M059J (cell line): ENCODE measurements around a stretch of chr3.

GRCh38 chr3:188179200-188180223 is 25.6 kb downstream of the LPP start:
- RAMPAGE, long total RNA: no peak

DNA sequence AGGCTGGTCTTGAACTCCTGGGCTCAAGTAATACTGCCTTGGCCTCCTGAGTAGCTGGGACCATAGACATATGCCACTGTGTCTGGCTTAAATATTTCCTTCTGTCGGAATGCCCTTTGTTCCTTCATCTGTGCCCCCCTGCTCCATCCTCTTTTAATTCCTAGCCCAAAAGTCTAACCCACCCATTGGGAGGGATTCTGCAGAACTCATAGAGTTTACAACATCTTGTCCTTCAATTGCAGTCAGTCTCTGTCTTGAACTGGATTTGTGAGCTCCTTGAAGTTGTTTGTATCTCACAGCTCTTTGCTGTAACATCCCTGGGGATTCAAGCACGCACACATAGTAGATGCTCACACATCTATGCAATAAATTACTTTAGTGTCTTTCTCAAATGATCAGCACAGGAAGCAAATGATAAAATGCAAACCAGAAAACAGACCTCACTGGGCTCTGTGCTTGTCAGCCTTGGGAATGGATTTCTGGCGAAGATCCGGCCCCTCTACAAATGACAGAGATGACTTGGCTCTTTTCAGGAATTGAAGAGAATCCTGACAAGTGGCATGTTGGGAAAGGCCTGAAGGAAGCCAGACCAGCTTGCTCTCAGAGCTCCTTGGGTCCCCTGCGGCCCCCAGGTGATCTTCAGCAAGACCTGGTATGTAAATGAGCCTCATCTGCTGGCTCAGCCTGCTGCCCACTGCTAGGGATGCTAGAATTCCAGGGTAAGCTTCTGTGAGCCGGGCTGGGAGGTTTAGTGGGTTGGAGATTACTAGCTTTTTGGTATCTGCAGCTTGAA is 53.9 kb downstream of the LPP start:
- RAMPAGE, long total RNA: no peak

DNA sequence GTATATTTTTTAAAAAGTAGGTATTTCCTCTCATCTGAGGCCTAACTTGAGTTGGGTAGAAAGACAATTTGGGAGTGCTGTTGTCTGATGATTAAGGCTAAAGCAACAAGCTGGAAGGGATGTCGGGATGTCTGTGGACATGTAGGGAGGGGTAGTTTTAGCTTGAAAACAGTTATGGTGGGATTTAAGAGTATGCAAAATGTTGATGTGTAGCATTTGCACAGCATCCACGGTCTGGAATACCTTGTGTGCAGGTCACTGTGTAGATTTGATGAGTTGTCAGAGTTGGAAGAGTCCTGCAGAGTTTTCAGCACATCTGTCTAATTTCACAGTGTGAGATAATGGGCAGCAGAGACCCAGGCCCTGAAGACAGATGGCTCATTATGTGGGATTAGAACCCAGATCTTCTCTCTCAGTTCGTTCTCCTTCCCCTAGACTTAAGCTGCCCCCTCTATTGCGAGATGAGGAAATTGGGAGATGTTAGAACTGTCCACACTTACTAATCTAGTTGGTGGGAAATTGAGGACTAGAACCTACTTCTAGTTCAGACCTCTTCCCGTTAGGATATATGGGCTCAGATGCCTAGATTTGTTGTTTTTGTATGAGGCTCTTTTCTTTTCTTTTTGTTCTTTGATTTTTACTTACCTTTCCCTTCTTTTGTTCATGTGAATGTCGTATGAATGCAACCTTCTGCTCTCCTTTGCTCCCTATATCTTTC is 59.2 kb downstream of the LPP start:
- RAMPAGE, long total RNA: no peak

DNA sequence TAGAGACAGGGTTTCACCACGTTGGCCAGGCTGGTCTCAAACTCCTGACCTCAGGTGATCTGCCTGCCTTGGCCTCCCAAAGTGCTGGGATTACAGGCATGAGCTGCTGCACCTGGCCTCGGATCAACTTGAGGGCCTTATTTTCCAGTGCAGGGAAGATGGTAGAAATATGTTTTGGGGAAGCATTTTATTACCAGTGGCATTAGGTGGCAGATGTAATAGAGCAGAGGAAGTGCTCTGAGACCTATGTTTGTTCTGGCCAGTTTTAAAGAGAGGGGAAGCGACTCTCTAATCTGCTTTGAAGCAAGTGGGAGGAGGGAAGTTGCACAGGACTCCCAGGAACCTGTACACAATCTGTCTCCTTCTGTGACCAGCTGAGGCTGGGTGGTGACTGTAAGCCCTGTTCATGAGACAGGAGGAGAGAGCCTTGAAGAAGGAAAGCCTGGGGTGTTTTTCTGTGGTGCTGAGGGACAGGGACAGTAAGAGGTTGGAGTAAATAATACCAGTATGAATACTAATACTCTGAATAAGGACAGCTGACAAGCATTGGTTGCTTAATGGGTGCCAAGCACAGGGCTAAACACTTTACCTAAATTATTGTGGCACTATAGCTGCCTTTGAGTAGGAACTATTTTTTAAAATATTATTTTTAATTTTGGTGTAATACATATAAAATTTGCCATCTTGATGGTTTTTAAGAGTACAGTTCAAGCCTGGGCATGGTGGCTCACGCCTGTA is 60.5 kb downstream of the LPP start:
- RAMPAGE, long total RNA: no peak

DNA sequence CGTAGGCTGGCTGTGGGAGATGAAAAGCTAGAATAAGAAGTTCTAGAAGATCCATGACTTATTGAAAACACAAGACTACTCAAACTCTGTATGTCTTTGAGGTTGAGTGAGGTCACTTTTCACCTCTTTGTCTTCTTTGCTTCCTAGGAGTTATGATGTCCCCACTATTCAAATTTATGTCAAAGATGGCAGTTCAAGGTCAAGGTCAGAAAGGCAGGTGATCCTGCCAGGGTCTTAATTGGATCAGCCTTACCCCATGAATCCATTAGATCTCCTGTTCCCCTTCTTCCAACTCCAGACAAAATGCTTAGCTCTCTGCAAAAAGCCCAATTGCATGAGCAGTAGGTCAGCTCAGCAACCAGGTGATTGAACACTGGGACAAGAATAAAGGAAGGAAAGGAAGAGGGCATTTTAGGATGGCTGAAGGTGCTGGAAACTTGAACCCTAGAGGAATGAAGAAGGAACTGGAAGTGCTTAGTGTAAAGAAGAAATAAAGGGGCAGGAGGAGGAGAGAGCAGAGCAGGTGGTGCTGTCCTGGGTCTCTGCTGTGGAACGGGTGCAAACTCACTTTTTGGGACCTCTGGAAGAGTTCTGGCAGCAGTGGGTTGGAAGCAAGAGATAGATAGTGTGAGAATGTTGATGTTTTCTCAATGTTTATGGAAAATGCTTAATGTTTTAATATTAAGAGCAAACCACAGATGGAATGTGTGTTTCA is 80.9 kb downstream of the LPP start:
- RAMPAGE, long total RNA: no peak

- RAMPAGE, long total RNA: no peak
Measured at GRCh38 chr3:188235809-188236298, 81.9 kb downstream of the LPP start.

GRCh38 chr3:188272346-188272850 is 118.4 kb downstream of the LPP start:
- RAMPAGE, long total RNA: no peak

DNA sequence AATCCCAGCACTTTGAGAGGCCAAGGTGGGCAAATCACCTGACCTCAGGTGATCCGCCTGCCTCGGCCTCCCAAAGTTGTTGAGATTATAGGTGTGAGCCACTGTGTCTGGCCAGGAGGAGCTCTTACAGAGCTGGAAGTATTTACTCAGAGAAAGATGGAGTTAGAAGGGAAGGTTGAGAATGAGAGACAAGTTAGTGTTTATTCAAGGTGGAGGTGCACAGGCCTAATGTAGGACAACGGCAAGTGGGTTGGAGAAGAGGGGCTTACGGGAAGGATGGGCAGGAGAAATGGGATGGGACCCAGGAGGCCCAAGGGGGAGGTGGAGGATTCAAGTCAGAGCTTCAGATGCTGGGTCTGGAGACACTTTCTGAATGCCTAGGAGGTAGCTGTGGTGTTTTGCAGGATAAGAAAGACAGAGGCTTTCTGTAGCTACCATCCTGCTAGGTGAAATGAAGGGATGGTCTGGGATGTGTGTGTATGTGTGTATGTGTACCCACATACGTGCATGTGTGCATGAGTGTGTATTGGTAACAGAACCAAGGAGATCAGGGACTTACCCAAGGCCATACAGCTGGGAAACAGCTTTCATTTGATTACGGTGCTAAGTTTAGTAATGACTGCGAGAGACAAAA is 130.3 kb downstream of the LPP start:
- RAMPAGE, long total RNA: no peak

GRCh38 chr3:188296646-188297512 is 142.9 kb downstream of the LPP start:
- RAMPAGE, long total RNA: no peak

- RAMPAGE, long total RNA: no peak
Measured at GRCh38 chr3:188431518-188432066, 277.6 kb downstream of the LPP start.

DNA sequence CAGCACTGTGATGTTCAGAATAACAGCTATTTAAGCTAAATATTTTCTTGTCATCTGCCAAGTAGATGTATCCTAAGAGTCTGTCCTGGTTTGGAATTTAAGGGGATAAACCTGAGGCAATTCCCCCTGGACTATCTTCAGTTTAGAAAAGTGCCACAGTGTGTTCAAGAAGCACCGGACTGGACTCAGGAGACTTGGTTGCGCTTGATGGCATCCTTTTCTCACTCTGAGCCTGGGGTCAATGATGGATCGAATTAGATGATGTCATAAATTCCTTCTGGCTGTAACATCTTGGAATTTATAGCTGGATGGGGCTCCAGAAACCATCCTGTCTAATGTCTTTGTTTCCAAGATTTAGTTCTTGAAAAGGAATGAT is 280.6 kb downstream of the LPP start:
- RAMPAGE, long total RNA: no peak

DNA sequence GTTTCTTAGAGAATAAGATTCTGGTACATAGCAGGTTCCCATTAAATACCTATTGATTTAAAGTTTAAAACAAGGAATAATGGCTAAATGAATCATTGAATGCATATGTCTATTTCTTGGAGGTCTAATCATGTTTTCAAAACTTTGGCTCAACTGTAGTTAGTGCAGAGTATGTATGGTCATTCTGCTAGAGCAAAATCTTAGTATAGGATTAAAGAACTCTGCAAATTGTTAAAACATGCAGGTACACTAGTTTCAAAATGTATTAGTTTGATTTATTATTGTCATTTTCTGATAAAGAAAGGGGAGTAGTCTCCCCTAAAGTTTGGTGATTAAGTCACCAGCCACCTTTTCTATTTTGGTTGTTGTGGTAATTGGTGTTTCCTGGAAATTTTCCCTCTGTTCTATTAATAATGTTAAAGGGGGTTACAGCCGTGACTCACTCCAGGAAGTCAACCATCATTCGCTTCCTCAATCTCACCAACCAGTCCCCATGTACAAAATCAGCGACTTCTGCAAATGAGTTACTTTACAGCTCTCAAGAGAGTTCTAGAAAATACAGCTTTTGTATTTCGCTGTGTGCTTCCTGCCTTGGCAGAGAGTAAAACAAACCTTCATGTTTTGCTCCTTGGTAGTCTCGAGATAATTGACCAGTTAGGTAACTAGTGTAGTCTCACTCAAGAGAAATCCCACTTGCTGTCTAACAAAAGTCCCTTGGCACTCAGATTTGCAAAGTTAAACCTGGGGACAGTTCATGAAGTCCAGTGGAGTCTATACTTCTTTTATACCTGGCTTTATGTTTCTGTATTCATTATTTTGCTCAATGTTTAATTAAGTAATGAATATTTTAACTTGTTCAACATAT is 285.1 kb downstream of the LPP start:
- RAMPAGE, long total RNA: no peak

DNA sequence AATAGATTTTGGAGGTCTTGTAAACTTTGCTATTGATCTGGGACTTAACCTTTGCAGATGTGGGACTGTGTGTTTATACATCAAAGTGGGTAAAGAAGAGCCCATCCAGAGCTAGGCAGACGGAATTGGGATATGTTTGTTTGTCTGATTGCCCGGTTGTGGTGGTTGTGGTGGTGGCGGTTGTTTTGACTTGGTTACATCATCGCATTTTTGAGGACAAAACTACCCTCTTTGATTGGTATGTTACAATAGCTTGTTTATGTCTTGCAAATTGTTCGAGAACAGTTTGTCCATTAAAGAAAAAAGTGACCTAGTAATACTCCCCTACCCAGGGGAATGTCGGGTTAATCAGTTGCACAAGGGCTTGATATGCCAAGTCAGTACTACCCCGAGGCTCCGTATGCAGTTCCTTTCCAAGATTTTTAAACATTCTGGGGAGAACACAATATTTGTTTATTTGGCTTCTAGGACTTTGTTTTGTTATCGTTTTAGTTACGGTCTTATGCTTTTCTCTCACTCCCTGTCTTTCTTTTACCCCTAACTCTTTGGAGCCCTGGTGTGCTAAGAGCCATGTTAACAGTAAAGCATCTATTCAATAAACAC is 315.3 kb downstream of the LPP start:
- RAMPAGE, long total RNA: no peak

DNA sequence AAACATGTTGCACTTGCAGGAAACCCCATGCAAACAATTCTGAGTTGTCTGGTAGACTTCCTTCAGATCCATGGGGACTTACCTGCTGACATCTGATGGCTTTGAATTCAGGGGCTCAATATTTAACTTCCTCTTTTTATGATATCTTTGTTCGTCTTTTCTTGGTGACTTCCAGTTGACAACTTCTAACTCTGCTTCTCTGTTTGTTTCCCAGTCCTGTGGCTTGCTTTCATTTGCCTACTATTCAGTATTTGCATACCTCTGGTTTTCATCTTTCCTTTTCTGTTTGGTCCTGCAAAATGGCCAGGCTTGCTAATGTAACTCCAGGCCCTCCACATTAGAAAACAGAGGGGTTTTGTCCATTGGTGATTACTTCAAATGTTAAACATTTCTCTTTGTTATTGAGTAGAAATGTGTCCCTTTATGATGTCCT is 335.7 kb downstream of the LPP start:
- RAMPAGE, long total RNA: no peak

- RAMPAGE, long total RNA: no peak
Measured at GRCh38 chr3:188581685-188582039, 427.7 kb downstream of the LPP start.

DNA sequence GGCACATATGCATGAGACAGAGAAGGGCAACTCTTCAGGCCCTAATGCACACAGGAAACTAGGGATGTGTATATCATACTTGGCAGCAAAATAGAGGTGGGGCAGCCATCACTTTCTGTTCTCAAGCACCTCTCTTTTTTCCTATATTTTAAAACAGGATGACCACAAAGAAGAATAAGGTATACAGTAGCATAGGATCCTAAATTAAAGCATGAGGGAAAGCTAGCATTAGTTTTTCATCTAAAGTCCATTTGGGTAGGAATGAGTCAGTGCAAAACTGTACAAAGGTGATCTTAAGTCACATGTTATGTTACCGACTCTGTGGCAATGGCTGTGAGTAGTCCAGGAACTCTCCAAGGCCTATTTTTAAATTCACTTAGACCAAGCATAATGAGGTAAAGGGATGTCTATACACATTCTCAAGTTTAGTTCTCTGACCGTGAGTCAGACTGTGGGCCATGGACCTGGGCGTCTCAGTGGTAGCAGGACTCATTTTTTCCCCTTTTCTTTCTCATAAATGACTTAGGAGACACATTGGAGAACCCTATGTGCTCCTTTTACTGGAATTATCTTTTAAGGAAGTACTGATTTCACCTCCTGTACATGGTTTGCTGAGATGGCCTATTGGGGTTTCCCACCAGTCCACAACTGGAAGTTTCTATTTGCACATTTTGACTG is 488.8 kb upstream of the TPRG1 start:
- RAMPAGE, long total RNA: no peak

DNA sequence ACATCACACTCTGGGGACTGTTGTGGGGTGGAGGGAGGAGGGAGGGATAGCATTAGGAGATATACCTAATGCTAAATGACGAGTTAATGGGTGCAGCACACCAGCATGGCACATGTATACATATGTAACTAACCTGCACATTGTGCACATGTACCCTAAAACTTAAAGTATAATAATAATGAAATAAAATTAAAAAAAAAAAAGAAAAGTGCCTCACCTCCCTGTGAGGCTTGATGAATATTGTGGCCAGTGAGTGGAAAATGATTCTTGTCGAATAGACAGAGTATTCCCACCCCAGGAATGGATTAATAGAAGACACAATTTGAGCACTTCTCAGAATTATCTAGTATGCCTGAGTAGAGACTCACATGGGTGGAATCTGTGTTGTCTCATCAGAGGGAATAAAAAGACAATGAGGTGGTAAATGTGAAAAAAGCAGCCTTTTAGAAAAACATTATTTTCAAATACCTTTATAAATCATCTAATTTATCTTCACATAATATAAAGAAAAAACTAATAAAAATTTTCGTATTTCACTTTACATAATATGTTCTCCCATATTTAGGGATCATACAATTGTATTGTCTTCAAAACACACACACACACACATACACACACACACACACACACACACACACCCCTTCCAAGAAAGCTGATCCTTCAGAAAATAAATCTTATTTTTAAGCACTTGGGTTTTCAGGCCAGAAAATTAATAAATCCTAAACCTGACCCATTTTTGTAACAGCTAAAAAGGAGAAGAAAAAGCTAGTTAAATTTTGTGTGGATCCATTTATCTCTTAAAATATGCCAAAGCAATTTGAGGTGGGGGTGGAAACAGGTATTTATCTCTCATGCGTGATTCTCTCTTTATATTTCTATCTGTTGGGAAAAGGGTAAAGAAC is 285.4 kb upstream of the TPRG1 start:
- RAMPAGE, long total RNA: no peak

GRCh38 chr3:188947888-188948620 is 223.7 kb upstream of the TPRG1 start:
- RAMPAGE, long total RNA: no peak

DNA sequence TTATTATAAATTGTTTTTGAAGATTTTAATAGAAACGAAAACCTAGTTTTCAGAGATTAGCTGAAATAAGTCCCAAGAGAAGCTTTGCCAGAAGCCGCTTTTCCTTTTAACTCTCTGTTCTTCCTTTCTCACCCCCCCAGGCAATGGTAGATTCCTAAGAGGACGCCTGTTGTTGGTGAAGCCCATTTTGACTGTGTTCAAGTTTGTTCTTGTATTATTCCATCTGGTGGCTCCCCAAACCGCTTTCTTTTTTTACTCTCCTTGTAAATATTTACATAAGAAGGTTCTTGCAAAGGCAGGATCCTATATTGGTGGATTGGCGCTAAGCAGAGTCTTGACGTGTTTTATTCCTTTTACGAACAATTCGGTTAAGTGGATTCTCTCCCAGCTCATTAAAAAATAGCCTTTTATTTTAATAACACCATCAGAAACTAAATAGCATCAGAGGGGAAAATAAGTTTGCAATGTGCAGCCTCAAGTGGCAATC is 195.8 kb upstream of the TPRG1 start:
- RAMPAGE, long total RNA: no peak

DNA sequence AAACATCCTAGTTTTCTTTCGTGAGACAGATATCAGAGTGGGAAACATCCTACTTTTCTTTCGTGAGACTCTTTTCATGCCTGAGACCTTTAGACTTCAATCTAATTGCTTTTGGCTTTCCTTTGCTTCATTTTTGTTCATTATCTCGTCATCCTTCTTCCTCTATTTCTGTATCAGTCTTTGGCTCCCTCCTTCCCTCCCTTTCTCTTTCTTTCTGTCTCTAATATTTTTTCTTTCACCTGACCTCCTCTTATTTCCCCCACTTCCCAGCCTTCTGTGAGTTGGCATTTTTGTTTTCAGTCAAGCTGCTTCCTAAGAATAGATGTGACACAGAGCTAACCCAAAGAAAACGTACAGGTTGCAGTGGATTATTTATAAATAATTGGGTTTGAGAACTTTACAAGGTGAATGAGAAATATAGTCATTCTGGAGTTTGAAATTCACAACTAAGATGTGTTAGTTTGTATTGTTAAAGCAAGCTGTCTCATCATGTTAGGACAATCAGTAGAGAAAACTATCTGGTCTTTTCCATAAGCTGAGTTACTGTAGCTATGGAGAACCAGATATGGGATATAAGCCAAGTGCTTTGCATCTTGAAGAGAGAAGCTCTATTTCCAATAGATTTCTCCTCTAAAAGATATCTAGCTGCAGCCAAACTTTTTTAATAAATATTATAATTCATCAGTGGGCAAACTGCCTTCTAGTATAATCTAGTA is 11.4 kb downstream of the P3H2 start:
- RAMPAGE, long total RNA: no peak